Smooth muscle cell (in vitro differentiated cells): ENCODE measurements around the gene KL.

DNA sequence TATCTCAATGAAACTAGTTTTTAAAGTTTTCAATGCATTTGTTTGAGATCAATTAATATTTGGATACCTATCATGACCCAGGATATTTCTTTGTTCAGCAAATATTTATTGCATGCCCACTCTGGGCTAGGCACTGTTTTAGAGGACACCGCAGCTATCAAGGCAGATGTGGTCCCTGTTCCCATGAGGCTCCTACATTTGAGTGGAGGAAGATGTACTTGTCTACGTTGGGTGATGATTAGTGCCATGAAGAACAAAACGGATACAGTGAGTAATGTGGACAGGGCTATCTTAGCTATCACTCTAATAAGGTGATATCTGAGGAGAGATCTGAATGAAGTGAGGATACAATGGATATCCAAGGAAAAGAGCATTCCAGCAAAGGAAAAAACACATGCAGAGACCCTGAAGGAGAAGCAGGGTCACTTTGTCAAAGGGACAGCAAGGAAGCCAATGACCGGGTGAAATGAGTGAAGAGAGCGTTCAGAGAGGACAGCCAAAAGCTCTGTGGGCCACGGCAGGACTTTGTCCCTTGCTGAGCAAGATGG, 16.7 kb downstream of the ZAR1L start:
- RAMPAGE, long total RNA = no peak

DNA sequence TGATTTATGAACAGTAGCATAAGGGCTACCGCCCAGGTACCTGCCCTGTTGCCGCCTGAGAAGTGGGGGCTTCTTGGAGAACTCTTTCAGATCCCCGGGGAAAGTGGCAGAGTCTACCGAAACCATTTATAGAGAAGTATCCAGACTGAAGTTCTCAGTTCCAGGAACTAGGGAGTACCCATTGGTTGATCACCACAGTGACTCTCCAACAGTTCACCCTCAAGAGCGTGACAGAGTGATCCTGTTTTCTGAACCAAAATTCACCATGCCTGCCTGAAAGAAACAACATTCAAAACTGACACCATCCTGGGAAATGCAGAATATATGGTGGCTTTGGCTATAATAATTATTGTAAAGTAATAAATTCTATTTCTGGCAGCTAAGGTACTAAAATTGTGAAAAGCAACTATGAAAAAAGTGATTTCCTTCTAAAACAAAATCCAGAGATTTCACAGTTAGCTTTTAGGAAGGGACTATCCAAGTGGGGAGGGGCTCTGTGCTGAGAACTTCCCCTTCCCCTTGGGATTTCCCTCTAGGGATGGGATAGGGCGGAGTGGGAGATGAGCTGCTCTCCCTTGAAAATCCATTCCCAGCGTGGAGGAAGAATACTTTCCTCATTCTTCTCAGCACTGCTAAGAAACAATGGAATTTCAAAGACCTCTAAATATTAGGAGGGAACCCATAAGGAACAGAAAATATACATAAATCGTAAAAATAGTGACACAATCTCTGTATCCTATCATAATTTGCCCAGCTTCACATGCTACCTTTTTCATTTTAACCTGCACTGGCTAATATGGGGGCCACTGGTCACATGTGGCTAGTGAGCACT, 1.0 kb upstream of the N4BP2L1 start:
- RAMPAGE, long total RNA = no peak

DNA sequence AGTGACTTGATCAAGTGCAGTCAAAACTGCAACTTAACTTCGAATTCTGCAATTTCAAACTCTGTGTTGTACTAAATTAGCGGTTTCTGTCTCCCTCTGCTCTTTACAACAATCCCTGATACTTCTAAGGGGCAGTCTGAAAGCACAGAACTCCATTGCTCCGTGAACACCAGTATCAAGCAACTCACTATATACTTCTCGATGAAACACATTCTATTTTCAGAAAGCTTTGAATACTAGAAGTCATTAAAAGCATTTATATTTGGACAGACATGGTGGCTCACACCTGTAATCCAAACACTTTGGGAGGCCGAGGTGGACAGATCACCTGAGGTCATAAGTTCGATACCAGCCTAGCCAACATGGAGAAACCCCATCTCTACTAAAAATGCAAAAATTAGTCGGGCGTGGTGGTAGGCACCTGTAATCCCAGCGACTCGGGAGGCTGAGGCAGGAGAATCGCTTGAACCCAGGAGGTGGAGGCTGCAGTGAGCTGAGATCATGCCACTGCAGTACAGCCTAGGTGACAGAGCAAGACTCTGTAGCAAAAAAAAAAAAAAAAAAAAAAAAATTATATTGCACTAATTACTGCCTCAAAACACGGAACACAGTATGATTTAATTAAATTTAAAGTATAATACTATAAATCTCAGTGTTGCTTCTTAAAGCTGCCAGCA, 35.8 kb downstream of the N4BP2L2 start:
- RAMPAGE, long total RNA = no peak

DNA sequence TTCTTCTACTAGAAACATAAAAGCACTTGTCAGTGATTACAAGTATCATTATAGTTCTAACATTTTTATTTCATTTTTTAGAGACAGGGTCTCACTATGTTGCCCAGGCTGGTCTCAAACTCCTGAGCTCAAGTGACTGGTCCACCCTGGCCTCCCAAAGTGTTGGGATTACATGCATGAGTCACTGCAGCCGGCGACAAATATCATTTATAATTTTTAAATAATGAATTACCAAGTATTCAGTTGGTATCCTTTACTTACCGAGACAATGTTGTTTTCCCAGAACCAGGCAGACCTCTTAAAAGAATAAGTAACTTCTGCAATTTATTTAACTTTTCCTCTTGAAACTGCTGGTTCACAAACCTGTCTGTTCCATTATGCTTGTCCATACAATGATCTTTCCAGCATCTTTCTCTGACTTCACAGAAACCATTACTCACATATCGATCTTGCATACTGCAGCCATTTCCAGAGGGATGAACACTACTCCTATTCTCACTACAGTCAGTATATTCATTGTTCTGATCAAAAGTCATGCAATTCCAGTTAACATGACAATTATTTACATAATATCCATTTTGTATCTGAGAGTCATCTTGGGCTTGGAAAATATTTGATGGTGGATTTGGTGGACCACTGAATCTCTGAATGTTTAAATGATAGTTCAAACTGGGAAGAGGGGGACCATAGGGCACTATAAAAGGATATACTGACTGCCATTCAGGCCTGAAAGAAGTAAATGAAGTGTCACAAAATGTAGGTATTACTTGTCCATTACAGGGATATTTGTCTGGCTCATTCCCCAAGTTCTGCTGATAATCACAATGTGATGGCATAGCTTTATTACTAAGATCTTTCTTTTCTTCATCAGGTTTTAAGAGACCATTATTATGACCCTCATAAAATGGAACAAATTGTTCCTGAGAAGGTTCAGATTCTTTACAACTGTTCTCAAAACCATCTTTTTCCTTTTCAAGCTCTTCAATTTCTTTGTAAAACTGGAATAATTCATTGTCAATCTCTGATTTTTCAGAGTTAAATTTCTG, 2.8 kb downstream of the N4BP2L2 start:
- RAMPAGE, long total RNA = no peak

- RAMPAGE, long total RNA = no peak
These were observed 1.1 kb downstream of the N4BP2L2 start for GRCh38 chr13:32537602-32537834.

GRCh38 chr13:32587766-32588224, 1.5 kb downstream of the PDS5B start:
- RAMPAGE, long total RNA = no peak

GRCh38 chr13:32774683-32775403, 188.6 kb downstream of the PDS5B start:
- RAMPAGE, long total RNA = no peak

GRCh38 chr13:32807201-32807488, 209.1 kb upstream of the KL start:
- RAMPAGE, long total RNA = no peak

- RAMPAGE, long total RNA = no peak
These were observed at the start of gene KL for GRCh38 chr13:33016370-33017334. Gene KL, plus strand, starts transcription at chr13:33016423.

- RAMPAGE, long total RNA = no peak
These were observed 41.3 kb downstream of the KL start for GRCh38 chr13:33057487-33057921.

DNA sequence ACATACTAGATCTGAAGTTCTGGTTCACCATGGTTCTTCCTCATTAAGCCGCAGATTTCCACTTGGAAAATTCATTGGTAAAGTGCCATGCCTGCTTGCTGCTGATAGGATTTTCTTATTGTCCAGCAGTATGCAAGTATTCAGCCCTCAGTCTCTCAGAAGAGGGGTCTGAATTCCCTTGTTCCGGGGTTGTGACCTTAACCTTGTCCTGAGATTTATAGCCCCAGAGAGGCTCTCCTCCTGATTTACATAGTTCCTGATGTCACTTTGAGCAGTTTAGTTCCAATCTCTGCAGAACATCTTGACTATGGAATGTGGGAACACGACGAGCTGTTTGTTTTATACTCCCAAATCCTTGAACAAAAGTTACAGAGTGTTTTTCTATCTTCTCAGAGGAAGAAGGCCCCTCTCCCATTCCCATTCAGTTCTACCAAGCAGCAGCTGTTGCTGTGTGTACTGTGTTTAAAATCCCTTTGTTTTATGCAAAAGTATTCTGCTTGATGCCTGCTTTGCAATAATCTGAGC, 74.5 kb downstream of the KL start:
- RAMPAGE, long total RNA = no peak

- RAMPAGE, long total RNA = no peak
These were observed 107.3 kb downstream of the KL start for GRCh38 chr13:33123305-33124117.

GRCh38 chr13:33204204-33205317, 81.0 kb downstream of the STARD13 start:
- RAMPAGE, long total RNA = no peak

GRCh38 chr13:33207297-33208015, 78.1 kb downstream of the STARD13 start:
- RAMPAGE, long total RNA = no peak

GRCh38 chr13:33235135-33235759, 50.3 kb downstream of the STARD13 start:
- RAMPAGE, long total RNA = no peak

DNA sequence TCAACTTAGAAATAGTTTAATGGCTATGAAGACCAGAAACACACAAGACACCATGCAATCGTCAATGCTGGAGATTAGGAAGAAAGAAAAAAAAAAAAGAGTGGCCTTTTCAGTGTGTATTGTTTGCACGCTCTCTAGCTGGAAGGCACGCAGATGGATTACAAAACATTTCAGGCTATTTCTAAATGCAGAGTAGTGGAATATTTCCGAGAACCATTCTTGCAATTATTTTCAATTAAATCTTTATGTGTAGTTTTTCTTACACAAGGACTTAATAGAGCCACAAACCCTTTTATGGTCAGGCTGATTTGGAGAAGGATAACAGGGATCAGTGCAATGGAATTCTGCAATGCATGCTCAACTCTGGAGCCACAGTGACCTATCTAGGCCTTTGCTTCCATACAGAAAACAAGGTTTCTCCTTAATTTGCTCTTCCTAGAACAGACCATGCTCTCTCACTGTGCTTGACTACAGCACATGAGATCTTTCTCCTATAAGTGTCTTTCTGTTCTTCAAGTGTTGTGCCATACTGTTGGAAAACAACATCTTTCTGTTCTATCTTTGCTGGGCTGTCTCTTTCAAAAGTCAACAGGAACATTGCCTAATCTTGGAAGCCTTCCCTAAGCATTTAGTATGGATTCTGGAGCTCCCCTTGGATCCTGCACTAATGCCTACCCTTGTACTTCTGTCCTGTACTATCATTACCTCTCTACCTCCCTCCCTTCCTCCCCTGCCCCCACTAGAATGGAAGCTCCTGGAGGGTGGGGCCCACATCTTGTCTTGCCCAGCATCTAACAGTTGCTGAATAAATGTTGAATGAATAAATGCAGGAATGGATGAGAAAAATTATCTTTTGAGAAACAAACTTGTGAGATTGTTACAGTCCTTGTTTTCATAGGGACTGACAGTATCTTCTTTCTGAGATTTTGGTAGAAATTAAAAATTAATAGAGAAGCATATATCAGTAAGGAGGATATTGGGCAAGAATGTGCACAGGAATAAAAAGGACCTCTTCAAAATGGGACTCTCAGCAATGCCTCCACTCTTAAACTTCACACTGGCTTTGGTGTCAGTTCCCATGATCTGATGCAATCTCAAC, 26.8 kb downstream of the STARD13 start:
- RAMPAGE, long total RNA = no peak

GRCh38 chr13:33281875-33282600, 3.5 kb downstream of the STARD13 start:
- RAMPAGE, long total RNA = no peak

GRCh38 chr13:33352938-33354148, 67.8 kb upstream of the STARD13 start:
- RAMPAGE, long total RNA = no peak

- RAMPAGE, long total RNA = no peak
These were observed 256.7 kb upstream of the STARD13 start for GRCh38 chr13:33541875-33543118.

DNA sequence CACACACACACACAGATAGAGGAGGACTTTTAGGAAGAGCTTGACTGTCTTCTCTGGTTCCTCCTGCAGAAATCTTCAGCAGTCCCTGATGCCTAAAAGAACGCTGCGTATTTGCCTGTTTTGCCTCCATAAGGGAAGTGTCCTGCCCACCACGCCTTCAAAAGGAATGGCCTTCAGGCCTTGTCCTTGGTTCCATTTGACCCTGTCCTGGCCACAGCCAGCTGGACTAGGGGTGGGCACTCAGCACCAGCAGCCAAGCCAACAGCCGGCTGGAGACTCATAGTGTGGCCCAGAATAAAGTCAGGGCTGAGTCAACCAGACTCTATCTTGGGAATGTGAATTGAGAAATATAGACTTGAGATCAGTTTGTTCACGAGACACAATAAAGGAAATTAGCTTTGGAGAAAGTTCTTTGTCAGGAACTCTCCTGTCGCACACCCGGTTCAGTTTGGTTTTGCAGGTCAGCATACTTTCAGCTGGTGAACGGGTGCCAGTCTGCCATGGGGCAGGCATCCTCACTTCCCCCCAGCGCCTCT, 174.7 kb upstream of the RFC3 start:
- RAMPAGE, long total RNA = no peak